Cardiac muscle cell (in vitro differentiated cells and primary cell): ENCODE data around the gene PSMG4.

DNA sequence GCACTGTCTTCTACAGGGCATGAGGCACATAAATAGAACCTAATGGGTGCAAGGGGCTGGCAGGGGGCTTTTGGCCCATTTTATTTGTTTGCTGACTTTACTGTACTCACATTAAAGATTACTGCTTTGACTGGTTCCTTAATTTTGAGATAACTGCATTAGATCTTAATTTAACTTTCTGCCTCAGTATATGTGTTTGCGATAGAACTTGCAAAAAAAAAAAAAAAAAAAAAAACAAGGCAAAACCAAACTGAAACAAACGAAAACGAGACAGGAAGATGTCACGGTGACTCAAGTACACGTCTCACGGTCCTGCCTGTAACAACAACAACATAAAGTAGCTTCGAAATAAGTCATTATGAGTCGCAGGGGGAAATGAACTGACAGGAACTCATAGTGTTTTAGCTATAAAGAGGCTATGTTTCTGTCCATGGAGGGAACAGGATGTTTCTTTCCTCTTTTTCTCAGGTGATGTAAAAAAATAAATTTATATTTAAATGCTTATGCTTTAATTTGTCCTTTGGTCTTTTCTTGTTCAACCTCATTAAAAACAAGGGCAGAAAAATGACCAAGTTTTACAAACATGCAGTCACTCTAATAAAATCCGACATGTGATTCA, 133.8 kb upstream of the GMDS start:
- RAMPAGE, long total RNA, result no peak
- RRBS, result no CpG with 5 or more reads among the region's 9 CpGs

DNA sequence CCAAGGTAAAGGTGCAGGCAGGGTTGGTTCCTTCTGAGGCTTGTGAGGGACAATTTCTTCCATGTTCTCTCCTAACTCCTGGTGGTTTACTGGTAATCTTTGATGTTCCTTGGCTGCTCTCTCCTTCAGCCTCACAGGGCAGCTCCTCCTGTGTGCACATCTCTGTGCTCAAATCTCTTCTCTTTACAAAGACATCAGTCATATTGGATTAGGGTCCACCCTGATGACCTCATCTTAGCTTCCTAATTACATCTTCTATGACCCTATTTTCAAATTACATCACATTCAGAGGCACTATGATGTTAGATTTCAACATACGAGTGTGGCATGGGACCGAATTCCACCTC, 216.5 kb downstream of the MYLK4 start:
- RAMPAGE, long total RNA, result no peak
- RRBS, result no CpG with 5 or more reads among the region's 2 CpGs

DNA sequence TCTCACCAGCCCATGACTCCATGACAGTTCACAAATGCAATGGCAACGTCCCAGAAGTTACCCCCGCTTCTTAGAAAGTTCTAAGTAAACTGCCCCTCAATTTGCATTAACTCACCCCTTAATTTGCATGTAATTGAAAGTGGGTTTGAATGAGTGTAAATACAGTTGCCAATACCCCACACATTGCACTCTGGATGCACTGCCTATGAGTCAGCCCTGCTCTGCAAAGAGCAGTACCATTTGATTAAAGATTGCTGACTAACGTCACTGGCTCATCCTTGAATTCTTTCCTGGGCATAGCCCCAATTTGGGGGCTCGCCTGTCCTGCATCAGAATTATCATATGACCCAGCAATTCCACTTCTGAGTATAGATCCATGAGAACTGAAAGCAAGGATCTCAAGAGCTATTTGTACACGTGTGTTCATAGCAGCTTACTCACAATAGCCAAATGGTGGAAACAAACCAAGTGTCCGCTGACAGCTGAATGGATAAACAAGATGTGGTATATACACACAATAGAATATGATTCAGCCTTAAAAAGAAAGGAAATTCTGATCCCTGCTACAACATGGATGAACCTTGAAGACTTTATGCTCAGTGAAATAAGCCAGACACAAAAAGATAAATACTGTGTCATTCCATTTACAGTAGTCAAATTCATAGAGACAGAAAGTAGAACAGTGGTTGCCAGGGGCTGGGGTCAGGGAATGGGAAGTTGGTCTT, 36.3 kb downstream of the MYLK4 start:
- RAMPAGE, long total RNA, result no peak
- RRBS, result no CpG with 5 or more reads among the region's 6 CpGs

- RAMPAGE, long total RNA, result no peak
- RRBS, result no CpG with 5 or more reads among the region's 10 CpGs
Measured at GRCh38 chr6:2890141-2890541, 13.0 kb downstream of the SERPINB9 start.

DNA sequence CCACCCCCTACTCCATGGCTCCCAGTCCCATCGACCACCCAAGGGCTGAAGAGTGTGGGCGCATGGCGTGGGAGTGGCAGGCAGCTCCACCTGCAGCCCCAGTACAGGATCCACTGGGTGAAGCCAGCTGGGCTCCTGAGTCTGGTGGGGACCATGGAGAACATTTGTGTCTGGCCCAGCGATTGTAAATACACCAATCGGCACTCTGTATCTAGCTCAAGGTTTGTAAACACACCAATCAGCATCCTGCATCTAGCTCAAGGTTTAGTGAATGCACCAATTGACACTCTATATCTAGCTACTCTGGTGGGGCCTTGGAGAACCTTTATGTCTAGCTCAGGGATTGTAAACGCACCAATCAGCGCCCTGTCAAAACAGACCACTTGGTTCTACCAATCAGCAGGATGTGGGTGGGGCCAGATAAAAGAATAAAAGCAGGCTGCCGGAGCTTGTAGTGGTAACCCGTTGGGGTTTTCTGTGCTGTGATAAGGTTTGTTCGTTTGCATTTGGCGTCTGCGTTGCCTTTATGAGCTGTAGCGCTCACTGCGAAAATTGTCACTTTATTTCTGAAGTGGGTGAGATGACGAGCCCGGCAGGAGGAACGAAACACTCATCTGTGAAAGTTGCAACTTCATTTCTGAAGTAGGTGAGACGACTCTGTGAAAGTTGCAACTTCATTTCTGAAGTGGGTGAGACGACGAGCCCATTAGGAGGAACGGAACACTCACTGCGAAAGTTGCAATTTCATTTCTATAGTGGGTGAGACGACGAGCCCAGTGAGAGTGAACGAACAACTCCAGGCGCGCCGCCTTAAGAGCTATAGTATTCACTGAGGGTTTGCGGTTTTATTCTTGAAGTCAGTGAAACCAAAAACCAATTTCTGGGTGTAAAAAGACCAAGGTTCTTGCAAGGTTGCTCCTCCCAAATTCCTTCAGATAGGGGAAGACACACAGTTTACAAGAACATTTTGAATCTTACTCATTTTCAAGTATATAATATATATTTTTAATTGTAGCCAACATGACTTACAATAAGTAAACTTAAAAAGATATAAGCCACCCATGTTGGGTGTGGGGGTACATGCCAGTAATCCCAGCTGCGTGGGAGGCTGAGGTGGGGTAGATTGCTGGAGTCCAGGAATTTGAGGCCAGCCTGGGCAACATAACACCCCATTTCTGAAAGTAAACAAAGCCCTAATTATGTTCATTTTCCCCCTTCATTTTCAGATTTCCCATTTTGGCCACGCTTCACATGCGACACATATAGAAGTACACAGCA, 31.0 kb downstream of the SERPINB6 start:
- RAMPAGE, long total RNA, result no peak
- RRBS, result no CpG with 5 or more reads among the region's 32 CpGs

DNA sequence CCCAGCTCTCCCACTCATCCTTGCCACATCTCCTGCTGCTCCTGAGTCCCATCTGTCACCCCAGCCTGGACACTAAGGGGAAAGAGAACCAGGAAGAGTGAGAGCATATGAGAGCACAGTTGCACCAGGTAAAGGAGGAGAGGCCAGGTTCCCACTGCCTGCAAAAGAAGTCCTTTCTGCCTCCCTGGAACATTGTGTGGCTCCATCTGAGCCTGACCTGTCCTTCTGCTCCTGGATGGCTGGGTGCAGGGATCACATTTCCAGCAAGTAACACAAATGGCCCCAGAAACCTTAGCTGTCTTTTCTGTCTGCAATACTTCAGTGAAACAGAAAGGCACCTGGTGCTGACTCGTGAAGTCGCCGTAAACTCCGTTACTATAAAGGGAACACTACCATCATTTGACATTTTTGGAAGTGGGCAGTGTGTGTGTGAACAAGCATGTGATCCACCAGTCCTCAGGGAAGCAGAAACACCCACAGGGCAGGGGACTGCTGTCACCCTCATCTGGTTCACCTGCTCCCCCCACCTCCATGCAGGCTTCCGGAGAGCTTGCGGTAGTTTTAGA, 24.0 kb downstream of the SERPINB6 start:
- RAMPAGE, long total RNA, result no peak
- RRBS, result no CpG with 5 or more reads among the region's 6 CpGs

GRCh38 chr6:2968460-2969633, 2.5 kb downstream of the SERPINB6 start:
- RAMPAGE, long total RNA, result no peak
- RRBS, result no CpG with 5 or more reads among the region's 11 CpGs

DNA sequence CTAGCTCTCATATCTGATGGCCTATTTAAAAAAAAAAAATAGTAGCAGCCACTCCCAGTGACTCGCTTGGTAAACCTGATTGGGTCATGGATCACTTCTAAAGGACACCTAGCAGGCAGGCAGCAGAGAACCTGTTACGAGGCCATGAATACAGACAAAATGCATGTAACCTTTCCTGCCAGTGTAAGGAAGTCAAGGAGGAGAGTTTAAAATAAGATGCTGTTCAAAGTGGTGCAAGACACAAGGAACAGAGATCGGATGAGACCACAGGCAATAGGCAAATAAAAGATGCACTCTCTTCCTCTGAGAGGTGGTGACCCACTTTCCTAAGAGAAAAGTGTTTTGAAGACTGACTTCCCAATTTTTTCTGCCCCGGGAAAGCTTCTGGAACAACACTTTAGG, 9.2 kb upstream of the SERPINB6 start:
- RAMPAGE, long total RNA, result no peak
- RRBS, result no CpG with 5 or more reads among the region's 4 CpGs

DNA sequence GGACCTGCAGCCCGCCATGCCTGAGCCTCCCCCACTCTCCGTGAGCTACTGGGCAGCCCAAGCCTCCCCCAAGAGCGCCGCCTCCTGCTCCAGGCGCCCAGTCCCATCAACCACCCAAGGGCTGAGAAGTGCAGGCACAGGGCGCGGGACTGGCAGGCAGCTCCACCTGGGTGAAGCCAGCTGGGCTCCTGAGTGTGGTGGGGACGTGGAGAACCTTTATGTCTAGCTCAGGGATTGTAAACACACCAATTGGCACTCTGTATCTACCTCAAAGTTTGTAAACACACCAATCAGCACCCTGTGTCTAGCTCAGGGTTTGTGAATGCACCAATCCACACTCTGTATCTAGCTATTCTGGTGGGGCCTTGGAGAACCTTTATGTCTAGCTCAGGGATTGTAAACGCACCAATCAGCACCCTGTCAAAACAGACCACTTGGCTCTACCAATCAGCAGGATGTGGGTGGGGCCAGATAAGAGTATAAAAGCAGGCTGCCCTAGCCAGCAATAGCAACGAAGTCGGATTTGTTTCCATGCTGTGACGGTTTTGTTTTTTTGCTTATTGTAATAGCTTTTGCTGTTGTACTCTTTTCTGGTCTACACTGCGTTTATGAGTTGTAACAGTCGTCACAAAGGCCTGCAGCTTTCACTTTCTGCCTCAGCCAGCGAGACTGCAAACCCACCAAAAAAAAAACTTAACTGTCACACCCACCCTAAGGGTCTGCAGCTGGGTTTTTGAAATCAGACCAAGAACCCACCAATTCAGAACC, 28.4 kb downstream of the NQO2 start:
- RAMPAGE, long total RNA, result no peak
- RRBS, result no CpG with 5 or more reads among the region's 15 CpGs

DNA sequence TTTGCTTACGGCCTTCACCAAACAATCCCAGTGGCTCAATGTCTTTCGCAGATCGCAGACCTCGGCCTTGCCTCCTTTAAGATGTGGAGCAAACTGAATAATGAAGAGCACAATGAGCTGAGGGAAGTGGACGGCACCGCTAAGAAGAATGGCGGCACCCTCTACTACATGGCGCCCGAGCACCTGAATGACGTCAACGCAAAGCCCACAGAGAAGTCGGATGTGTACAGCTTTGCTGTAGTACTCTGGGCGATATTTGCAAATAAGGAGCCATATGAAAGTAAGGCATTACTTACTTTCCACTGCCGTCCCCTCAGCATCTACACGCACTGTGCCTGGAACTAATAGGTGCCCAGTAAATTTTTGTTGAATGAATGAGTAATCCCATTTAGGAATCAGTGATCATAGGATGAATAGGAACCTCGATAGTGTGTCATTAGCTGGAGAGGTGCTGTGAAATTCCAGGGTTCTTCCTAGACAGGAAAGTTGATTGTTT, 14.8 kb downstream of the RIPK1 start:
- RAMPAGE, long total RNA, result no peak
- RRBS, result no CpG with 5 or more reads among the region's 16 CpGs

DNA sequence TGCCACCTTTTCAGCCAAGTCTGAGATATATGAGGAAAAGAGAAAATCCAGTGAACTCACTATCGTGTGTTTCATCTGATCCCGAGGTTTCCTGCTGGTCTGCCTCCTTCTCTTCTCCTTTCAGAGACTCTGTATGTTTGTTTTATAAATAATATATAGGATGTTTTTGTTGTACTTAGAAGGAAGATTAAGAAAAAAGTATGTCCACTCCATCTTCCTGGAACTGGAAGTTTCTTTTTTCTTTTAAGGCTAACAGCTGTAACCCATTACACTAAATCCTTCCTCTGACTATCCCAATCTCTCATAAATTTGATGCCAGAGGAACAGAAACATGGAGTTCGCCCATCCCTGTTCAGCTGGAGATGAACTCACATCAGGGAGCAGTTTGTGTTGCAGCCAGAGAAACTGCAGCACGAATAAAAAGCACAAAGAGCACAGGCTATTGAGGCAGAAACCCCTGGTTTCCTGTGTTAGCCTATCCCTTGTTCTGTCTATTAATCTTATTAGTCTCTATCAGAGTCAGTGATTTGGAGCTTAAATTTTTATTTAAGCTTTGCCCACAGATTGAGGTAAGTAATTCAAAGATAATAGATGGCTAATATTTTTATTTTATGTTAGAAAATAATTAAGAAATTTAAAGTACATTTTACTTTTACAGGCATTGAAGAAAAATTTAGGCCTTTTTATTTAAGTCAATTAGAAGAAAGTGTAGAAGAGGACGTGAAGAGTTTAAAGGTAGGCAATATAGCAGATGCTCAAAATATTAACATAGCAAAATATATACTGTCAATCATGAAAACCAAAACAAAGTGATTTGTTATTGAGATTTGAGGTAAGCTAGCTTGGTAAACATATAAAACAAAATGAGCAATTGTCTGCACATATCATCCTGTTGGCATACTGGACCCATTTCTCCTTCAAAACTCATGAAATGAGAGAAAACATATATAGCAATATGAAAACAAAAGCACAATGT, 20.9 kb downstream of the RIPK1 start:
- RAMPAGE, long total RNA, result no peak
- RRBS, result no CpG with 5 or more reads among the region's 5 CpGs

GRCh38 chr6:3159954-3160890, 2.9 kb upstream of the TUBB2A start:
- RAMPAGE, long total RNA, result no peak
- RRBS, result no CpG with 5 or more reads among the region's 31 CpGs

DNA sequence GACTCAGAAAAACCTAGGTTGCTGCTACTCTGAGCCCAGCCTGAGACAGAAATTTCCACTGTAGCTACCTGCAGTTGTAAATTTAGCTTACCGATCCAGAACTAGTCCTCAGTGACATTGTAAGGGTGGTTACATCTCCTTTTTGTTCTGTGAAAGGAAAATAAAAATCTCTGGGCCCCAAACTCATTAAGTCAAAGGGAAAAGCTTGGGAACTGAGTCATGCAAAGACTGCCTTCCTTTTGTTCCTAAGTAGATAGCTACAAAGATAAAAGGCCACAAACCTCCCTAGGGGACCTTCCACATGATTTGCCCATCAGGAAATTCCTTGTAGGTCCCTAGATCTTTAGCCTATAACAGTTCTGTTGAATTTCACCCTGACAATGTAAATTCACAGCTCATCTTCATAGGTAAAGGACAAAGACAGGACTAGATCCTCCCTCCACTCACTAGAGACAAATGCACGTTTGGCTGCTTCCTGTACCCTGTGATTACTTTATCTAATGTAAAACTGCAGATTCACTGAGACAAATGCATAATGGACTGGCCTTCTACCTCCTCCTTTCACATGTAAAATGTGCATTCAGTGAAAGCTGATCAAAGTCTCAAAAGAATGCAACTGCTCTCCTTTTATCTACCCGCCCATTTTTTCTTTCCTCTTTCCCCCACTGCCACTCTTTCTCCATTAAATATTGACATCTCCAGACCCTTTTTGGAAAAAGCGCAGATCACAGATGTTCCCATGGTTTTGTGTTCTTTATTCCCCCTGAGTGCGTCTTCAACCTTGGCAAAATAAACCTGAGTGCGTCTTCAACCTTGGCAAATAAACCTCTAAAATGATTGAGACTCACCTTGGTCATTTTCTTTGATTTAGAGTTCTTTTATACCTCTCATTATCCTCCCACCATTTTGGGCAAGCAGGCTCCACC, 8.9 kb upstream of the TUBB2A start:
- RAMPAGE, long total RNA, result no peak
- RRBS, result no CpG with 5 or more reads among the region's 6 CpGs

GRCh38 chr6:3232048-3232648, 4.7 kb upstream of the TUBB2B start:
- RAMPAGE, long total RNA, result no peak
- RRBS, result no CpG with 5 or more reads among the region's 18 CpGs

DNA sequence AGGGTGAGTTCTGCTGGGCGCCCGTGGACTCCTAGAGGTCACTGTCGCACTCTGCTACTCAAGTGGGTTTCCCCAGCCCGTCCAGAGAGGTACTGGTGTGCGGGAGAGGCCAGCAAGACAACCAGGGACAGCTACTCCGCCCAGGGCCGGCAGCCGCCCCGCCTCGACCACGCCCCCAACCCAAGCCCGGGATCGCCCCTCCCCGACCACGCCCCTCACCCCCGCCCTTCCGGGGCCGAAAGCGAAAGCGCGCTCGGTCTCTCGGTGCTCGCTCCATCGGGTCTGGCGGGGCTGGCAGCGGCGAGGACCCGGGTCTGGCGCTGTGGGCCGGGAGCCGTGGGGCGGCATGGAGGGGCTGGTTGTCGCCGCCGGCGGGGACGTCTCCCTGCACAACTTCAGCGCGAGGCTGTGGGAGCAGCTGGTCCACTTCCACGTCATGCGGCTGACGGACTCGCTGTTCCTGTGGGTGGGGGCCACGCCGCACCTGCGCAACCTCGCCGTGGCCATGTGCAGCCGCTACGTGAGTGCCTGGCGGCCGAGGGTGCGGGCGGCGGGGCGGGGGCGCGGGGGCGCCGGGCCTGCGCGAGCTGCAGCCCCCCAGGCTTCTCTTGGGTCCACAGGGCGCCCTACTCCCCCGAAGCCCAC, at the start of gene PSMG4:
TSS of gene PSMG4 (plus strand) at position 271 of the 645 bp plus-strand sequence.
- RAMPAGE, long total RNA, result start-site peak on the plus strand centred at position 309 of the sequence, 72 bp wide, 2,512 and 2,576 reads in 2 replicates
- RRBS, result 2% methylated on average over 28 of the region's 65 CpGs

DNA sequence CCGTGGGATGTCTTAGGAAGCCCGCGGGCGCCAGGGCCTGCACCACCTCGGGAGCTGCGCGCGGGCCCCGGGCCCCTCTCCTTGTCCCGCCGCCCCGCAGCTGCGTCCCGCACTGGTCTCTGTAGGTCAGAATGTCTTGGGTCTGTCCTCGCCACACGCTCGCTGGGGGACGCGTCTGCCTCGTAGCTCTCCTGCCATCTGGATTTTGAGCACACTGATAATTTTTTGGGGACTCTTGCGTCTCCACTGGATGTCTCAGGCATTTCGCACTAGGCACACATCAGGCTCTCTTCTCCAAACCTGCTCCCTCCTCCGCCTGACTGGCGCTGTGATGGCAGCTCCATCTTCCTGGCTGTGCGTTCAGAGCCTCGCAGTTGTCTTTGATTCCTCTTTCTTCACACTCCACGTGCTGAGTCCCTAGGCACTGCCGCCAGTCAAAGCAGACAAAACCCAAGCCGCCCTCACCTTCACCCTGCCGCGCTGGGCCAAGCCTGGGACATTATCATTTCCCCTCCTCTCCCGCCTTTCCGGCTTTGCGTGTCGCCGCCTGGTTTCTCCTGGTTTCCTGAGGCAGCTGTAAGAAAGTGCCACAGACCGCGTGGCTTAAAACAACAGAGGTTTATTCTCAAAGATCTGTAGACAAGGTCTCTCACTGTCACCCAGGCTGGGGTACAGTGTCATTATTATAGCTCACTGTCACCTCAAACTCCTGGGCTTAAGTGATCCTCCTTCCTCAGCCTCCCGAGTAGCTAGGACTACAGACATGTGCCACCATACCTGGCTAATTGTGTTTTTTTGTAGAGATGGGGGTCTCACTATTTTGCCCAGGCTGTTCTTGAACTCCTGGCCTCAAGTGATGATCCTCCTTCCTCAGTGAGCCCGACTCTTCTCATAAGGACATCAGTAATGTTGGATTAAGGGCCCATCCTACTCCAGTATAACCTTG, 848 bp downstream of the PSMG4 start:
- RAMPAGE, long total RNA, result no peak
- RRBS, result no CpG with 5 or more reads among the region's 40 CpGs

DNA sequence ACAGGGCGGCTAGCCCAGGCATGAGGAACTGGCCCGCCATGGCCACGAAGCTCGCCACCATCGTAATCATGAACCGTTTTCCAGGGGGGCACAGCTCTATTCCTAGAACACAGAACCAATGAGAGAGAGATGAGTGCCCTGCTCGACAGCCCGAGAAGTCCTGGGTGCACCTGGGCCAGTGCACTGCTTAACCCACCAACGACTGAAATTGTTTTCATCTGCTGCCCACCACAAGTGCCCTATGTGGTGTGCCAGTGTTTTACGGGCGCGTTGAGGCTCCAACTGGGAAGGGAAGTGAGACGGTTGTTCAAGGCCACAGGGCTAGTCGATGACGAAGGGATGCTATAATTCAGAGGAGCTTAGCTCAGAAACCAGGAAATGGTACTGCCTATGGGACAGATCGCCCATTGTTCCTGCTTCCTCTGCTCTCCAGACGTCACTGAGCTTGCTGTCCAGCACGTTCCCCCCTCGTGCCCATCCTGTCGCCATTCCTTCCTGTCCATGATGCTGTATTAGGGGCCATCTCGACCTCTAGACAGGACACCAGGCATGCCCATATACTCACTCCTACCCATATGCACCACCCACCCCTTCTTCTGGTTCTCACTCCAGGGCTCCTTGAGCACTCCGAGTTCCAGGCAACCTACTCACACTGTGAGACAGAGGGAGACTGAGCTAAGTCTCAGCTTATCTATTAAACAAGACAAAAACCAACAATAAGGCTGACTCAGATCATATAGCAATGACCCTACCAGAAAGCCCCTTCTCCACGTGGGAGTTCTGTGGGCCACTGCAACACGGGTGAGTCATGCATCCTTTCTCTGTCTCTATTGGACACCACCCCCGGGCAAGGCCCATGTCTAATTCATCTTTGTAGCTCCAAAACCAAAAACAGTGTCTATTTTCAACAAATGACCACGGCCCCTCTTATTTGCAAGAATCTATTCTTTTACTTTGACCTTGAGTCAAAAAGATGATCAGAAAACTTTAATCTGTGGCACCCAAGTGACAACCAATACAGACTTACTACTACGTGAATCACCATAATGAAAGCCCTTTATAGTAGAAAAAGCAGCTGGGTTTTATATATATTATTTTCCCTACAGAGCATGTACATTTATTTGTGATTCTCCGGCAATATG, 65.5 kb downstream of the PSMG4 start:
- RAMPAGE, long total RNA, result no peak
- RRBS, result no CpG with 5 or more reads among the region's 28 CpGs

DNA sequence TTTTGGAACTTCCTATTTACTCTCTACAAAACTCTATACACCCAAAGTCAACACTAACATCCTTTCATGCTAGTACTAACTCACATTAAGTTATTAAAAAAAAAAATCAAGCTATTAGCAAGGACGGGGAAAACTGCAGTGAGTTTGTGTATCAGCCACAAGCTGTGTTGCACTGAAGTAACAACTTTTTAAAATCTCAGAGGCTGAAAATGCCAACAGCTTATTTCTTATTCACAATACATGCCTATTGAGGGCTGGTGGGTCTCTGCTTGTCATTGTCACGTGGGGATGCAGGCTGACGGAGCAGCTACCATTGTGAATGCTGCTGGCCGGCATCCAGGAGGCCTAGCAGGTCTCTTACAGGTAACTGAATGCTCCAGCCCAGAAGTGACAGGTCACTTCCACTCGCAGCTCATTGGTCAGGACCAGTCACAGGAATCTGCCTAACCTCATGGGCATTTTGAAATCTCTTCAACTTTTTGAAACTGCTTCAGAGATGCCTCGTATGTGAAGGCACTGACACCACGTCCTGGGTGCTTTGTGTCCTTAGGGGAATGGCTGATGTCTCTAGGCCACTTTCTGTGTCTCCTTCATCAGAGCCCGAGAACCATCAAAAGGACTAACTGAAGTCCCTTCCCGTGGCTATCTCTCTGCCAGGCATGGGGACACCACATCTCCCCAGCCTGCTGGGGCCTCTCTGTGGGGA, 76.1 kb downstream of the SLC22A23 start:
- RAMPAGE, long total RNA, result no peak
- RRBS, result no CpG with 5 or more reads among the region's 9 CpGs

DNA sequence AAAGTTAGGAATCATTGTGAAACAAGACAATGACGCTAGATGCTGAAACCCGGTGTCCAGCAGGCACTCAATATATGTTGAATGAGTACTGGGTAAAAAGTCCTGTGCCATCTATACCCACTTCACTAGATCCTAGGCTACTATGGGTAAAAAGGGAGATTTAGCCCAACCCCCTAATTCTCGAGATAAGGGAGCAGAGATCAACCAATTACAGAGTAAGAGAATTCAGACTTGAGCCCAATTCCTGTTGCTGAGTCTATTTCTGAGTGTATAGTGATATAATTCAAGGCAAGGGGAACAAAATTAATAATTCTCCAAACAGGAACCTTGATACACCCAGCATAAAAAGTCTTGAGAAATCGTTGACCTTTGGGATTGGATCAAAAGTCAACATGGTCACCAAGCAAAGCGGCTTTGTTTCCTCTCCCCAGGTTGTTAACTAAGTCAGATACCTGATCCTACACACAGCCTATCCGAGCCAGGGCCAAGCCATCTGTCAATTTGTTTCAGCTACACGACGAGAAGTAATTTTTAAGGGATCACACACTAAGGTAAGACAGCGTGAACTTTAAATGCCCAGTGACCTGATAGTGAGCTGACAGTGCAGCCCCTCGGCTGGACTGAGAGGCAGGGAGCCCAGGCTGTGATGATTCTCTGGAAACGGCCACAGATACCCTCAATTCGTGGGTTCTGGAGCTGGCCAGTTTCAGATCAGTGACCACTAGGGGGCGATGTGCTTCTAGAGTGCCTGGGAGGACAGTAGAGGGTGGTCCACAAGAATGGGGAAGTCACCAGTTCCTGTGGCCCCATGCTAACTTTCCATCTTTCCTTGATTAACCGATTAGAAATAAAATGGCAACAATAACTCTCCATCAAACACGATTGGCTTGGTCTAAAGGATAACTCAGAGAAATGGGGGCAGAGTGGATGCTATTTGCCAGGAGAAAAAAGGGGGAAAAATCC, 46.2 kb downstream of the SLC22A23 start:
- RAMPAGE, long total RNA, result no peak
- RRBS, result no CpG with 5 or more reads among the region's 15 CpGs

DNA sequence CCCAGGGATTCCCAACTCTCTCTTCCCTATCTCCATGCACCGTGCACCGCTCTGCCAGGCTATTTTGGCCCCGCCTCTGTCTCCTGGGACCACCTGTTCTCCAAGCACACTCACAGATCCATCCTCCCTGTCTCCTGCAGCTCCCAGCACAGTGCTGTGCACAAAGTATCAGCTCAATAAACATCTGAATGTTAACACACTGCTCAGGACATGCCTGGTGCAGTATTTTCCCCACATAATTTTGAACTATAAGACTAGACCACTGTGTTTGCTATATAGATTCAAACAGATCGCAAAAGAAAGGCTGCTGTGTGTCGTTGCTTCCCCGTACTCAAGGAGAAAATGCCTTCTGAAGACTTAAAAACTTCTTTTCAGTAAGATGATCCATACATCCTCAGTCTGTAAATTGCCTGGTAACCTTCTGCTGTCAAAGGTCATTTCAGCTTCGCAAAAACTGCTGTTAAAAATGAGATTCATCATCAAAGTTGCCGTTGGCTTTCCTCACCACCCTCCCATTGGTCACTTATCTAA, 20.2 kb downstream of the SLC22A23 start:
- RAMPAGE, long total RNA, result no peak
- RRBS, result no CpG with 5 or more reads among the region's 8 CpGs